UCH-1 (cell line): ENCODE data around the gene FABP7.

DNA sequence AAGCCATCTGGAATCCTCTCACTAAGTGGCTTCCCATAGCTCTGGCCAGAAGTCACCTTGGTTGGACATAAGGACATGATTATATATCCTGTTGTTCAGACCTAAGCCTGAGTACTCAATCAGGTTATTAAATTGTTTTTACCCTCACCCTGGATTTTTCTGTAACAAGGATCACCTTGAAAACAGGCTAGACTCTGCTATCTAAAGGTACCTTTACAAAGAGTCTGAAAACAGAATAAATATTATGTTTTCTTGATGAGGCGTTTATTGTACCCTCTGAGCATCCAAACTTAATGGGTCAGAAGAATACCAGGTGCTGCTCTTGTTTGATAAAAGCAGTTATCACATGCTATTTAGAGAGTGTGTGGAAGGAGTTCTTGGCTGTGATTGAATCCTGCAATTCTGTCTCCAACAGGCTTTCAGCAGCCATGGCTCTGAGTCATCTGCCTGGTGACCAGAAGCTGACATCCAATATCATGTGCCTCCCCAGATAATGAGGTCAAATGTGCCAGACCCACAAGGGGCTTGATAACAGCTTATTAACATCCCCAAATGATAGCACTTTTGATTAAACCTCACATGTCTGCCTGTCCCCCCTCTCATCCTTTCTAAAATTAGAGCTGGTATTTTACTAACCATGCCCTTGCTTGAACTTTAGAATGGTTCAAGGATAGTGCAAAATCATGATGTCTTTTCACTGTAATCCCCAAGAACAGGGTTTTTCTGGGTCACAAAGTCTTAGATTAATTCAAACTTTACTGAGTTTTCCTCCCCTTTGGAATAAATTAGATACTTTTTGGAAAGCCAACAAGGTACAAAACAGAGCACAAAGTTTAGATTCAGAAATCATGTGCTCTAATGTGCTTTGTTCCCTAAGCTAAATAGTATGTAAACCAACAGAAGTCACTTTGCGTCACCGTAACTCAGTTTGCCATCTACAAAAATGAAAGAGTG lies 175.7 kb upstream of the PLN start:
- RRBS = no CpG with 5 or more reads among the region's 3 CpGs

DNA sequence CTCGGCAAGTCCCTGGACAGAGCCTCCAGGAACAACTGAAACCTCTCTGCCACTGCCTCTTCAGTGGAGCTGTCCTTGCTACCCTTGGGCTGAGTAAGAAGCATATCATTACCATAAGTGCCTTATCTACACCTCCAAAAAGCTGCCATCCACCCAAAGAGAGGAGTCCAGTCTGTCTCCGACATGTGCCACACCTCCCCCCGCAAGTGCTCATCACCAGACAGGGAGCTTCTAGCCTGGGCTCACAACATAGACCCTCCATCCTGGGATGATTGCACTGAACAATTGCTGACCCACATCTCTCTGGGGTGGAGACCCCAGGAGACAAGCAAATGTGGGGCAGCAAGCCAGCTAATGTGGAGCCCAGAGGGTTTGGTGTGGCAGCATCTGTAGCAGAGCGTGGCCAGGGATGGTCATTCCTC lies 140.1 kb upstream of the PLN start:
- RRBS = no CpG with 5 or more reads among the region's 4 CpGs

DNA sequence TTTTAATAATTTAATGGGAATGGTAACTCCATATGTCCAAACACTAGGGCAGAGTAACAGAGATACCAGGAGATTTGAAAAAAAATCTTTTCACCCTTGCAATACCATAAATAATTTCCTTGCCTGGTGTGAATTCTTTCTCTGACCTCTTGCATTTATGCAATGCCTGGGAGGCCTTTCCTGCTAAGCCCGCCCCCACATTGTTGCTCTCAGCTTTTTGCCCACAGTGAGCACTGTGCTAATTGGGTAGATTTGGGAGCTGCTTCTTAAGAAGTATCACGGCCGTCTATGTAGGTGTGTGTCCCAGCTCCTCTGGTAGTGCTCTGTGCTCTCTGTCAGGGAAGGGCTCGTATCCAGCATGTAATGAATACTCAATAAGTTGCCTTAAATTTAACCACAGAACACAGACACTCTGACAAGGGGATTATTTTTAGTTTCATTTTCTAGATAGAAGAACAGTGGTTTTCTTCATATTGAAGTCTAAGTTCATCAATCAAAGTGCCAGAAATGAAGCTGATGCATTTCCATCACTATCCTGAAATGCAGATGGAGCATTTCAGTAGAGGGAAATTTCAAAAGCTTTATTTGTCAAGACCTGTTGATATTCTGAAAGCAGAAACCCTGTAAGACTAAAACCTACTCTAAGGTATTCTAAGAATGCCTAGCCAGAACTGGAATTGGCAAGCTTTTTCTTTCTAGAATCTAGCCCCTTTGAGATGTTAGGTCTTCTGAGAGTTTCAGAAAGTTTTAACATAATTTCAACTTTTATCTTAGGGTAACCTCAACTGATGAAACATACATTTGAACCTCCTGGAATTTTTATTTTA lies 54.6 kb upstream of the CEP85L start:
- RRBS = no CpG with 5 or more reads among the region's 4 CpGs

- RRBS = no CpG with 5 or more reads among the region's 5 CpGs
Observed at GRCh38 chr6:118808449-118809504, 85.2 kb upstream of the ASF1A start.

- RRBS = no CpG with 5 or more reads among the region's 5 CpGs
Observed at GRCh38 chr6:118810267-118810973, 83.5 kb upstream of the ASF1A start.

GRCh38 chr6:118893046-118893272 lies 993 bp upstream of the ASF1A start:
- RRBS = no CpG with 5 or more reads among the region's 4 CpGs

DNA sequence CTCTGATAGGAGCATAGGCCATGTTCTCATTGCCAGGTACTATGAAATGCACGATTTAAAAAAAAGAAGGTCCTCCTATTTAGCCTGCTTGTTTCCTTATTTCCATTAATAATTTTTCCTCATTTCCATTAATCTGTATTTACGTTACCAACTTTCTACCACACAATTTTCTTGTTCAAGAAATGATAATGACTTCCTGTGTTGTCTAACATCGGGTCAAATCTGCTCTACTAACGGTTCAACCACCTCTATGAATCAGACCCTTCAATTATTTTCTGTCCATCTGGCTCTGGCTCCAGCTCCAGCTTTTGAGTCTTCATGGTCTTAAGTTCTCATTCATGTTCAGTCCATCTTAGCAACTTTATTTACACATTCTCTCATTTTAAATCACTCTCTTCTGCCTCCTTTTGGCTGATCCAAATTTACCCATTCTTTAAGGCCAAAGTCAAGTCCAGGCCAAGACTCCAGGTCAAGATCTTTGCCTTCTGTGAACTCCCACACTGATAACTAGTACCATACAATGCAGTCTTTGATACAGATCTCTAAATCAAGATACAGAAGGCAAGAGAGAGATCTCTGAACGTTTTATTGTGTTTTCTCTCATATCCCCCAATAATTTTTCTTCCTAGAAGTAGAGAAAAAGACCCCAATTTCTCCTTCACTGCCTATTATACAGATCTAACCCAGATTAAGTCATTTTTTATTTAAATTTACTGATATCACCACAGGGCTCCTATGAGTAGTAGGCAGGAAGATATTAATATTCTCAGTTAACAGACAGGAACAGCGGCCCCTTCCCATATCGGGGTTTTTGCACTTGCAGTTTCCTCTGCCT lies 98.3 kb downstream of the MAN1A1 start:
- RRBS = no CpG with 5 or more reads among the region's 7 CpGs

DNA sequence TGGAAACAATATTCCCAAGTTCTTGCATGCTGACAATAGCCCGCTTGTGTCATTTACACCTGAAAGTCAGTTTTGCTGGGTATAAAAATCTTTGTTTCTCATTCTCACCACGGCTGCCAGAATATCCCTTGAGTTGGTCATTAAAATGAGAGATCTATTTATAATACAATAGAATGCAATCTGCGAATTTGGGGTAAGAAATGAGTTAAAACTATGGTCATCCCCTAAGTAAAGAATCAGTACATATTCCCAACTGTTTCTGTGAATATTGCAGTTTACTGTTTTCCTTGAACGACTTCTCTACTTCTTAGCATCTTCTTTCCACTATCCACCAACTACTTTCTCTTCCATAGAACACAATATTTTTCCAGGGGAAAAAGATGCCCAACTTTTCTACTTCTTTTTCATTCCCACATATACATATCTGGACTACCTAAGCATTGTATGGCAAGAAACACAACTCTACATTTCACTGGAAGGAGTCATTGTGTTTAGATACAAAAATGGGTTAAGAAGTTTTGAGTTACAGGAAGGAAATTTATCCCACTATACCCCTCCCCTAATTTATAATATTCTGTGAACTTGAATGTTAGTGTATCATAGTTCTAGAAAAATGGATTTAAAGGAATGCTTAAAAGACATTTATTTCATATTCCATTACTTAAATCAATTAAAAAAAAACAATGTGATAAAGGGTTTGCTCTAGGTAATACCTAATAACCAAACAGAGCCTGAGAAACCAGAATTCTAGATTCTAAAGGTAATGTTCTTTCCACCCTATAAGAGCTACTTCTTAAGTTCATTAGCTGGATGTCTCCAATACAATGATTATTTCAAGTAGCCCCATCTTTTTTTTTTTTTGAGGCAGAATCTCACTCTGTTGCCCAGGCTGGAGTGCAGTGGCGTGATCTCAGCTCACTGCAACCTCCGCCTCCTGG lies 78.6 kb downstream of the MAN1A1 start:
- RRBS = no CpG with 5 or more reads among the region's 6 CpGs

GRCh38 chr6:119497929-119498334 lies 148.4 kb upstream of the MAN1A1 start:
- RRBS = no CpG with 5 or more reads among the region's 2 CpGs

- RRBS = no CpG with 5 or more reads among the region's 18 CpGs
Observed at GRCh38 chr6:119566625-119567216, 217.2 kb upstream of the MAN1A1 start.

DNA sequence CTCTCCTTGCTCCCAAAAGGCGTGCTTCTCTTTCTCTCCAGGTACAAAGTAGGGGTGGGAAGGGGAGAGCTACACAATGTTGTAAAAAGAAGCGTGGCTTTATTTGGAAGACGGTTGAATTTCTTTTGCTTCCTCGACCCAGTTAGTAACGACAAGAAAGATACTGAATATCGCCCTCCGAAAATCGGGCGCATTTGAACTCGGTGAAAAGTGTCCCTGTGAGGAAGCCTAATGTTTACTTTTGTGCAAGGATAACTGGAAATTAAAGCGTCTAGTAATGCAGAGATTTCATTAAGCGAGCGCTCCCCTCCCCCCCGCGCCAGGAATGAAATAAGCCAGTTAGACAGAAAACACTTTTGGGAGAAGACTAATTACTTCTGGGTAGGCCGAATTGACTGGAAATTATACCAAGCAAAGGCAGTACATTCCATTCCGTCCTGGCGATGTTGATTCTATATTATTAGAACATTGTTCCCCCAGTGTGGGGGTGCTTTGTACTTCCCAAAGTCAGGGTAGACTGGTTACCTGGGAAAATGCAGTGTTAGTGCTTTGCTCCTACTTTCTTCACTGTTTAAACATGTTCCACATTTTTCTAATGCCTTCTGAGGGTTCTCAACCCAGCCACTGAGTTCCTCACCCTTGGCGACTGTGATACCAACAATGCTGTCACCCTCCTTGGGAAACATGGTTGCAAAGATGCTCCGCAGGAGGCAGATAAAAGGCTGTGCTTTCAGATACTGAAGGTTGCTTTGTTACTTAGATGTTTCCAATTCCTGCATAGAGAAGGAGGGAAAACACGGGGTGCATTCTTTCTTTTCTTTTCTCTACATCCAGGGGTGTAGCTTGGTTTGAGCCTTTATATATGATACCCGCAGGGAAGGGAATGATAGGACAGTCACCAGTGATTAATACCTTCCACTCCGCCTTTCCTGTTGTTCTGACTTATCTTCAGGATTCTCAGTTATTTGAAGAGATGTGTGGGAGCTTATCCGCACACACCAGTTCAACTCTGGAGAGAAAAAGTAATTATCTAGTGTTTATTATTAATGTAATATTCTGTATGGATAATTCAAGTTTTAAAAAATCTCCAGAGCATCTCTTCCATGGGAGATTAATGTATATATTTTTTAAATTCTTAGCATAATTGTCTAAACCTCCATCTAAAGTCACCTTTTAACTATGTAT lies 2.6 kb downstream of the GJA1 start:
- RRBS = no CpG with 5 or more reads among the region's 24 CpGs

GRCh38 chr6:121932520-121933101 lies 466.8 kb upstream of the HSF2 start:
- RRBS = no CpG with 5 or more reads among the region's 7 CpGs

GRCh38 chr6:122028655-122028861 lies 370.9 kb upstream of the HSF2 start:
- RRBS = no CpG with 5 or more reads among the region's 4 CpGs

DNA sequence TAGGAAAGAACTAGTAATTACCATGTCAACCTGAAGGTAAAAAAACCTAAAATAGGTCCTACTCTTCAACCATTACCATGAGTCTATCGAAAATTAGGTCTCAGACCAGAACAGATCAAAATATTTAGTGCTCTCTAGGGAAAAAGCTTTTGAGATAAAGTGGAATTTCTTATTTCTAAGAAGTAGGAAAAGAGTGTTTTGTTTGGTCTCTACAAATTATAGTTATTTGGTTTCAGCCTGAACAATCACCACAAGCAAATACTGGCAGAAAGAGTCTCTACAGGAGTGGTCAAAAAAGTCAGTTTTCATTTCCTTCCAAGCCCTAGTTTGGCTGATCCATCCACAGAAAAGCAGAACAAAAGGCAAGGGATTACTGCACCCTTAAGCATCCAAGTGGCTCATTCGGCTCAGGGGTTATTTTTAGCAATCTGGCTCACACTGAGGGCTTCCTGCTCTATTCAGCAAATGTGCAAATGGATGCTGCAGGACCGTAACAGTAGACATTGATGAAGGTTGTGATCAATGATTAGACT lies 62.3 kb upstream of the FABP7 start:
- RRBS = no CpG with 5 or more reads among the region's 3 CpGs

DNA sequence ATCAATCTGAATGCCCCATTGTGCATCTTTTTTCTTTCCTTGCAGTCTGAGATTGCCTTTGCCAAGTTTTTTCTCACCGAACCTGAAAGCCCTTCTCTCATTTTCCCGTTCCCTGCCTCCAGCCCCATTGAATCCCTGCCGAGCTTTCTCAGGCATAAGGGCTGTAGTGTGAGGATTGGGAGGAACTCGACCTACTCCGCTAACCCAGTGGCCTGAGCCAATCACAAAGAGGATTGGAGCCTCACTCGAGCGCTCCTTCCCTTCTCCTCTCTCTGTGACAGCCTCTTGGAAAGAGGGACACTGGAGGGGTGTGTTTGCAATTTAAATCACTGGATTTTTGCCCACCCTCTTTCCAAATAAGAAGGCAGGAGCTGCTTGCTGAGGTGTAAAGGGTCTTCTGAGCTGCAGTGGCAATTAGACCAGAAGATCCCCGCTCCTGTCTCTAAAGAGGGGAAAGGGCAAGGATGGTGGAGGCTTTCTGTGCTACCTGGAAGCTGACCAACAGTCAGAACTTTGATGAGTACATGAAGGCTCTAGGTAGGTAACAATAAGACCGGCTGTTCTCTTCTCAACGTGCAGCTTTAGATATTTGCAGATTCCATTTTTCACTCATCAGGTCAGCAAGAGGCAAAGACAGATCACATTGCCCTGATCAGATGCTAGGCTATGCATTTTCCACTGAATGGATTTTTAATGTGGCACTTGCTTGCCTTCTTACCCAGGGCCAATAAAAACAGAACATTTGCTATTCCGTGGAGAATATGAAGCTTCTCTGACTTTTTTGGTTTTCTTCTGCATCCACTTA lies at the start of gene FABP7:
FABP7 (plus strand) TSS at position 386 of the 805 bp plus-strand sequence.
- RRBS = no CpG with 5 or more reads among the region's 11 CpGs

DNA sequence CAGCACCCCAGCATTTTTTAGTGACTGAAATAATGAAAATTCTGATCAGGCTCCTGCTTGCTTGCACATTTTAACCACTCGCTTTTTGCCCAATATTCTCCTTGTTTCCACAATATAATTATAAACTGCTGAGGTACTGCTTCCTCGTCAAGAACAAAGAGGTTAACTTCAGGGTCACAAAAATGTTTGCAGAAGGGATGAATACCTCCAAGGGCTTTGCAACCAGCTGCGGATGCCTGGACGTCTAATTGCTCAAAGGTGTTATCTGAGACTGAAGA lies 506 bp upstream of the SMPDL3A start:
- RRBS = no CpG with 5 or more reads among the region's 4 CpGs